ENCODE data around the gene CARD16.

DNA sequence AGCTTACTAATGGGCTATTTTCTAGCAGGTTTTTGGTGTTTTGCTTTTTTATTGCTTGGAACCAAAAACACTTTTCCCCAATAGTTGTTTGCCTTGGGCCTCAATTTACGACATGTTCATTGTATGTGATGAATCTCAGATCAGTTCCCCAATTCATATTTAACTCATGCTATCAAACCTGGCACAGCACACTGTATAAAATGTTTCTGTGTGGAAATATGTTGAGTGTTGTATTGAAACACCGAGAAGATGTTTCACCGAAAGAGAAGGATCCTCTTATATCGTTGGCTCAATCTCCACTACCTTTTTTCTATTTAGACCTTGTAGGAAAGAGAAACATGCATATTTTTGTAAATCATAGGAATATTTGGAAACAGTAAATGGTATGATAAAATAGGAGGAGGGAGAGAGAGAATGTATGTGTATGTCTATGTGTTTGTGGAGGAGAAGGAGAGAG lies 88.4 kb downstream of the YAP1 start:
- PRO-cap = no peak

GRCh38 chr11:102276858-102277235 lies 40.4 kb upstream of the BIRC3 start:
- PRO-cap = no peak

DNA sequence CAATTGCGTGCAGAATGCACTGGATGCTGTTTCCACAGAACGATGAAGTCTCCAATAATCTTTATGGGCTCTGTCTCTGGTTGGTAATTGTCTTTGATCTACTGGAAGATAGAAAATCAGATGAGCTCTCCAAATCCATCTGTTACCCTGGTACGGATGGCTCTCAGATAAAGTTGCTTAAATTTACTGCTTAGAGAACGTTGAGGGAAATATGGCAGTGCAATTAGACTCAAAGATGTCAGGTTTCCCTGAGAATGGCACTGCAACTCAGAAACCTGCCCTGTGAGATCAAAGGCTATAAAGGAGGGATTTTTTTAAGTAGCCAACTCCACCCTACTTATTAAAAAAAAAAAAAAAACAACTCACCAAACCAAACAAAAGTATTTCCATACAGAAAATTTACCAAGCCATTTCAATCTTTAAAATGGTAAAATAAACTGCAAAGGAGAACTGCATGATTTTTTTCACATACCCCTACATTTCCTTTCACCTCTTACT lies 760 bp upstream of the BIRC3 start:
- PRO-cap = no peak

DNA sequence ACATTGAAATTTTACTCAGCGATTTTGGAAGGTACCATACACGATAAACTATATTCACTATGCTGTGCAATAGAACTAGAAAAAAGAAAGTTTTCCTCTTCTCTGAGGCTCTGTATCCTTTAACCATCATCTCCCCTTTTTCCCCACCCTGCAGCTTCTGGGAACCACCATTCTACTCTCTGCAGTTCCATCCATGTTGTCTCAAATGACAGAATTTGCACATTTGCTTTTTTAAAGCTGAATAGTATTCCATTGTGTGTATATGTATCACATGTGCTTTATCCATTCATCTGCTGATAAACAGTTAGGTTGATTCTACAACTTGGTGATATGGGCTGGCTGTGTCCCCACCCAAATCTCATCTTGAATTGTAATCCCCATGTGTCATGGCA lies 21.2 kb downstream of the TMEM123 start:
- PRO-cap = no peak

DNA sequence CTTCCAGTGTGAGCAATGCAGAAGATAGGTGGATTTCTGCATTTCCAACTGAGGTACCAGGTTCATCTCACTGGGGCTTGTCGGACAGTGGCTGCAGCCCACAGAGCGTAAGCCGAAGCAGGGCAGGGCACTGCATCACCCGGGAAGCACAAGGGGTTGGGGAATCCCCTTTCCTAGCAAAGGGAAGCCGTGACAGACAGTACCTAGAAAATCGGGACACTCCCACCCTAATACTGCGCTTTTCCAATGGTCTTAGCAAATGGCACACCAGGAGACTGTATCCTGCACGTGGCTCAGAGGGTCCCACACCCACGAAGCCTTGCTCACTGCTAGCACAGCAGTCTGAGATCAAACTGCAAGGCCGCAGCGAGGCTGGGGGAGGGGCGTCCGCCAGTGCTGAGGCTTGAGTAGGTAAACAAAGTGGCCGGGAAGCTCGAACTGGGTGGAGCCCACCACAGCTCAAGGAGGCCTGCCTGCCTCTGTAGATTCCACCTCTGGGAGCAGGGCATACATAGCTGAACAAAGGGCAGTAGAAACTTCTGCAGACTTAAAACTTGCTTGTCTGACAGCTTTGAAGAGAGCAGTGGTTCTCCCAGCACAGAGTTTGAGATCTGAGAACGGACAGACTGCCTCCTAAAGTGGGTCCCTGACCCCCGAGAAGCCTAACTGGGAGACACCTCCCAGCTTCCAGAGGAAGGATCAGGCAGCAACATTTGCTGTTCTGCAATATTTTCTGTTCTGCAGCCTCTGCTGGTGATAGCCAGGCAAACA lies 13.7 kb downstream of the TMEM123 start:
- PRO-cap = no peak

DNA sequence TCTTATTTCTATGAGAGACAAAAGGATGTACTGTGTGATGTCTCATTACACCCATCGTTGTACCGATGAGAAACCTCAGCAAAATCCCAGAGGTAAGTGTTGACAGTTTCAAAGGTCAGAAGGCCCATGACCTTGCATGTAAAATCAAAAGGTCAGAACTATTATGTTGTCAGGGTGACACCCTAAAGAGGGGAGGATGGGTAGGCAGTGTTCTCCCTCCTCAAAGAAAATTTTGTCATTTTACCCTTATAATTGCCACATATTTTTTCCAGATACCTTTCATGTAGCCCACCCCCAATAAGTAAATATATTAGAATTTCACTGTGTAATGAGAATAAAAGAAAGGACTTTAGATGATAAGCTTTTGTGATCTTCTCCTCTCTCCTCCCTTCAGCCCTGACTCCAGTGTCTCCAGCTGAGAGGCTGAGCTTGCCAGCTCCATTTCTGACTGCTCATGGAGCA lies 8.5 kb upstream of the TMEM123 start:
- PRO-cap = no peak

DNA sequence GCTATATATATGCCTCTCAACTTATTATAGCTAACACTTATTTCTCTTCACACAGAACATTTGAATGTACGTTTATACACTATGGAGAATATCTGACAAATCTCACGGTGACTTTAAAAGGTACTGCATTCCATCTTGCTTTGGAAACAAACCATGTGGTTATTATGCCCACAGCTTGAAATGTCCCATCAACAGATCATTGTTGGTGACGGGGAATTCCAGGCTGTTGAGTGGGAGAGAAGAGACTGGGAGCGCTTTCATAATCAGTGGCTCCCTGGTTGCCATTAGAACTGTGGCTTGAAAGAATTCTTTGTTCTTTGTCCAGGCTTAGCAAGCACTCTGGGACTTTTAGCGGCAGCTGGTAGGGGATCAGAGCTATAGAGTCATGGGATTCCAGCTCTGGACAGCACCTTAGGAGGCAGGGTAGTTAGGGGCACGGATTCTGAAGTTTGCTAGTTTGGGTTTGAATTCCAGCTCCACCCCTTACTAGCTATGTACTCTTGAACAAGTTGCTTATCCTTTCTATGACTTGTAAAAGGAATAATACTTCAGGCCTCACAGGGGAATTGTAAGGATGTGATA lies 22.0 kb downstream of the MMP20 start:
- PRO-cap = no peak

DNA sequence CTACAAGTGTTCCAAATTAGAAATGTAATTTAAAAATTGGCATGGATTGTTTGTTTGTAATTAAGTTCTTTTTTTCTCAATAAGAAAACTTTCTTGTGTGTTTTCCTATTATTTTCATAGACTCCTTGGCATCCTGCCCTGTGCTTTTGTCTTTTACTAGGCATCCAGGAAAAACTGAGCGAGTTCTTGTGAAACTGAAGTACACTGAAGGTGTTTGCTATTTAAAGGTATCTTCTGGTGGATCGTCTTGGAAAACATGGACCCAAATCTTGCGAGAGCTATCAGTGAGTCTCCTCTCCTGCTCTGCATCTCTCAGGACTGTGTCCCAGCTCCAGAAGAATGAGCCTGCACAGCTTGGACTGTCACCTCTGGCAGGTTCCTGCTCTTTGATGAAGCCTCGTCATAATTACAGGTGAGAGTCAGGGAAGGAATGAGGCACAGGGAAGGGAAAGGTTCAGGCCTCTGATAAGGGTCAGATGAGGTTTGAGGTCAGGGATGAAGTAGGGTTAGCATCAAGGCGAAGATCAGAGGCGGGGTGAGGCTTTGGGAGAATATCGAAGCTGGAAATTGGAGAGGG lies 18.0 kb downstream of the MMP20 start:
- PRO-cap = no peak

DNA sequence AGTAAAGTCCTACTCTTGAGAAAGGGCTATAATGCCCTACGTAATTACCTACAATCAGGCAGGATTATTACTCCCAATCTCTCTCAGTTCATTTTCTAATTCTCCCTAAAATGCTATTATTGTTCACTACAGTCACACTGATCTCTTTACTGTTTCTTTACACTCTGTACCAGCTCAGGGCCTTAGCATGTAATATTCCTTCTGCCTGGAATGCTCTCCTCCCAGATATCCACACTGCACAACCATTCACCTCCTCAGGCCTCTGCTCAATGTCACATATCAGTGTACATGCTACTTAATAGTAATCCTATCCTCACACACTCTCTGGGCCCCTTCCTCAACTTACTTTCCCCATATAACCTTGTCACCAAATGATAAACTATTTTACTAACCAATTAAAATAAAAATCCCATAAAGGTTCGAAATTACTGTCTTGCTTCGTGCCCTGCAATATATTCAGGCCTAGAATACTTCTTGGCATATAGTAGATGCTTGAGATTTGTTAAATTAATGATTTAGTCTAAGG lies 35.7 kb downstream of the DCUN1D5 start:
- PRO-cap = no peak

DNA sequence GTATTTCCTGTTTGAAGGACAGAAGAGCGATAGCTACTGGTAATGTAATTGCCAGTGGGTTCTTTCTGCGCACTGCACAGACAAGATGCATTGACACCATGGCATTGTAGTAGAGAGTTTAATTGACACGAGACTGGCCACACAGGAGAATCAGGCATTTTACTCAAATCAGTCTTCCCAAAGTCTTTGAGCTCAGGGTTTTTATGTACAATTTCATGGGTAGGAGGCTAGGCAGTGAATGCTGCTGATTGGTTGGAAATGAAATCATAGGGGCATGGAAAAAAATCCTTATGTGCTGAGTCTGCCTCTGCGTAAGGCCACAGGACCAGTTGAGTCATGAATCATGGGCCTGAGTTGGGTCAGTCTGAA lies 273.9 kb downstream of the CASP4 start:
- PRO-cap = no peak

DNA sequence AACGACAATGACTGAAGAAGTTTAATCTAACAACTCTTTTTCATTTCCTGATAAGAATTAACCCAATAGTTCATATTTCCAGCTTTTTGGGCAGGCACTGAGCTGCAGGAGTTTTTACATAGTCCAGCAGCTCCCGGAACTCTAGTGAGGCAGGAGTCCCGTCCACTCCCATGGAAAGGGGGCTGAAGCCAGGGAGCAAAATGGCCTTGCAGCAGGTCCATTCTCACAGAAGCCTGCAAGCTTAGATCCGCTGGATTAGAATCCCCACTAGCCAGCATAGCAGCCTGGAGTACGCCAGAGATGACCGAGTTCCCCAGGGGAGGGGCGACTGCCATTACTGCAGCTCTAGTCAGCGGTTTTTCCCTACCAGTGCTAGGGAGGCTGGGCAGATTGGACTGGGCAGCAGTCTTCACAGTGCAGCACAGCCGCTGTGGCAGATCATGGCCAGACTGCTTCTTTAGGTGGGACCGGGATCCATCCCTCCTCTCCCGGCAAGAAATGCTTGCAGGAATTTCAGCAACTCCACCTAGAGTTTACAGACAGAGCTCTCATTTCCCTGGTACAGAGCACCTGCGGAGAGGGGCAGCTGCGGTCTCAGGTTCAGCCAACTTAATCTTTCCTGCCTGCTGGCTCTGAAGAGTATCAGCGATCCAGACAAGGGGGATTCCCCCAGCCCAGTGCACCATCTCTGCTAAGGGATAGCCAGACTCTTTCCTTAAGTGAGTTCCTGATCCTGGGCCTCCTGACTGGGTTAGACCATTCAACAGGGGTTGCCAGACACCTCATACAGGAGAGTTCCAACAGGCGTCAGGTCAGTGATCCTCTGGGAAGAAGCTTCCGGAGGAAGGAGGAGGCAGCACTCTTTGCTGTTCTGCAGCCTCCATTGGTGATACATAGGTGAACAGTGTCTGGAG lies 766 bp upstream of the CASP4 start:
- PRO-cap = no peak

- PRO-cap = no peak
Measured at GRCh38 chr11:105044936-105045553, at the start of gene CARD16. Gene CARD16 (minus strand): TSS chr11:105045335.

GRCh38 chr11:105142092-105142500 lies 2.5 kb upstream of the CARD18 start:
- PRO-cap = no peak

GRCh38 chr11:106533897-106534375 lies 456.5 kb downstream of the AASDHPPT start:
- PRO-cap = no peak

GRCh38 chr11:107857874-107858086 lies 807 bp downstream of the SLC35F2 start:
- PRO-cap = no peak

- PRO-cap = no peak
Measured at GRCh38 chr11:107929191-107929546, 921 bp downstream of the RAB39A start.

DNA sequence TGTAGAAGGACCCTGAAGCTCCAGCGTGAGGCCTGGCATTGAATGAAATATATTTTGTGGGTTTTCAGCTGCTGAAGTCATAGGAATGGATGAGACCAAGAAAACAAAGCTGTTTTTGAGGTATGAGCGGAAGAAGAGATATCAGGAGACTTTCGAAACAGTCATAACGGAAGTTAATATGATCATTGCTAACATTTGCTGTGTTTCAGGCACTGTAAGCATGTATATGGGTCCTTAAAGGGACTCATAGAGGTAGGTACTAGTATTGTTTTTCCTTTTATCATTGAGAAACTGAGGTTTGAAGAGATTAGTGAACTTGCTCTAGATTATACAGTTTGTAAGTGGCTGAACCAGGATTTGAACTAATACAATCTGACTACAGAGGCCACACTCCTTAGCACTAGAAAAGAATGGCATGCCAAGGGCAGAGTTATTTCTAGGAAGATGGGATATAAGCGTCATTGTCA lies 1.1 kb downstream of the ATM start:
- PRO-cap = no peak

- PRO-cap = no peak
Measured at GRCh38 chr11:108226420-108227042, 3.7 kb downstream of the ATM start.

GRCh38 chr11:108923478-108923825 lies 258.6 kb downstream of the DDX10 start:
- PRO-cap = no peak

DNA sequence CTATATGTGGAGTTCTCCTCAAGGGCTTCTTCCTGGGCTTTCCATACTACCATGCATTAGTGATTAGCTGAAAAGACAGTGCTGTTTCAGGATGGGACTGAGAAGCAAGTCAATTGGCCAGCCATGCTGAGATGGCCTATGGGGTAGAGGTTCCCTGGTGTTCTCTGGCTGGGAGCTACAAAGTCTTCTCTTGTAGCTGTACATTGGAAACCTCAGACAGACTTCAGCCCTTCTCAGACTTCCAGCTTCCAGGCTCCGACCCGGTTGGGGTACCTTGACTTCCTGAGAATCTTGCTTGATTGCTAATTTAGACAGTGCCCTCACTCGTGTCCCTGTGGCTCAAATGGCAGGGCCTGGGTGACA lies 315.8 kb downstream of the DDX10 start:
- PRO-cap = no peak

Data from ReNcell CX (cell line).